NT2/D1 (cell line): ENCODE measurements around a stretch of chr1.

DNA sequence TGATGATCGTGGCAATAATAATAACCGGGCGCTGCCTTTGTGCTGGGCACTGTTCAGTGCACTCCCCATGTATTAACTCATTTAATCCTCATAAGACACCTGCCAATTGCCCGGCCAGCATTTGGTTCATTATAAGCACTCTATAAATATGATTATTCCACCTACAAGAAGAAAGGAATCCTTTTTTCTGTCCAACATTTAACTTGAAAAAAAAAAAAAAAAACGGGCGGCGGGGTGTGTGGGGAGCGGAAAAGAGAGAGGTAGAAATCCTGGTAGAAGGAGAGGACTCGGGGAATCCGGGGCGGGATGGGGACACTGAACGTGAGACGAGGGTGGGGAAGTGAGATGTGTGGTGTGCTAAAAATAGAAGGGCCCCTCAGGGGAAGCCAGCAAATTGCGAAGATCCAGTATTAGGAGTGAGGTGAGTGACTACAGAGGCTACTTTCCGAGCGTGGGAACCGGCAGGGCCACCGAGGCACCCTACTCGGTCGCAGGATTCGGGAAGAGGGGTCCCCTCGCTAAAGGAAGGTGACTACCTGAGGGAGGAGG is 556 bp downstream of the ALDH4A1 start:
- RRBS, 2 experiments = 65 to 84% methylated on average over 3 of the region's 22 CpGs

DNA sequence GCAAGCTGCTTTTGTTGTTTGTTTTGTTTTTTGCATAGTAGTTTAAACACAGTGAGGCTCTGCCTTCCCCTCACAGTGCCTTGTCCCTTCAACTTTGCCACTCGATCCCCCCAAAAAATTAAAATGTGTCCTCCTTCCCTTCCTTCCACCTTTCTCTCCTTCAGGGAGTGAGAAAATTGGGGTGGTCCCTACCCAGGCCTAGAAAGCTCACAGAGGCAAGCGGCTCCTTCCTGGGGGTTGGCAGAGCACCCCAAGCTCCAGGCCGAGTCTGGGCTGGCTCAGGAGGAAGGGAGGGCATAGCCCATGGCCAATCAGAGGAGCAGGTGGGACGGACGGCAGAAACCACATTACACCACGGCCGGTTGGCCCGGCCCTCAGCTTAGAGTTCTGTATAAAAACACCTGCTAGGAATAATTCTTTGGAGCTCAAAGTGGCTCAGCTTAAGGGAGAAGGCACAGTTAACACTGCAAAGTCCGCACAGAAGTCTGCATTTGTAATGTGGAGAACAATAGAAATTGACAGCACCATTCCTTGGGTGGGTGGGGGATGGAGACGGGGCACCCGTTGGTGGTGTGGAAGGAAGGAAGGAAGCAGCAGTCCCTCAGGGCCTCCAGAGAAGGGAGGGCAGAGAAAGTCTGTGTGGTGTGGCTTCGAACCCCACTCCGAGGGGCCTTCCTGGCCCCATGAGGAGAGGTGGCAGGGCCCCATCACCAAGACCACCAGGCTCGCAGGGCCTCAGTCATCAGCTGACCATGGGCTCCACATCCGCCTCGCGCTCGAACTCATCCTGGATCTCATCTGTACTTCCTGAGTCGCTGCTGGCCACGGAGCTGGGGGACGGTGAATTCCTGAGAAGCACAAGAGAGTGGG is 5.7 kb upstream of the ALDH4A1 start:
- RRBS, 2 experiments = no CpG with 5 or more reads among the region's 21 CpGs

DNA sequence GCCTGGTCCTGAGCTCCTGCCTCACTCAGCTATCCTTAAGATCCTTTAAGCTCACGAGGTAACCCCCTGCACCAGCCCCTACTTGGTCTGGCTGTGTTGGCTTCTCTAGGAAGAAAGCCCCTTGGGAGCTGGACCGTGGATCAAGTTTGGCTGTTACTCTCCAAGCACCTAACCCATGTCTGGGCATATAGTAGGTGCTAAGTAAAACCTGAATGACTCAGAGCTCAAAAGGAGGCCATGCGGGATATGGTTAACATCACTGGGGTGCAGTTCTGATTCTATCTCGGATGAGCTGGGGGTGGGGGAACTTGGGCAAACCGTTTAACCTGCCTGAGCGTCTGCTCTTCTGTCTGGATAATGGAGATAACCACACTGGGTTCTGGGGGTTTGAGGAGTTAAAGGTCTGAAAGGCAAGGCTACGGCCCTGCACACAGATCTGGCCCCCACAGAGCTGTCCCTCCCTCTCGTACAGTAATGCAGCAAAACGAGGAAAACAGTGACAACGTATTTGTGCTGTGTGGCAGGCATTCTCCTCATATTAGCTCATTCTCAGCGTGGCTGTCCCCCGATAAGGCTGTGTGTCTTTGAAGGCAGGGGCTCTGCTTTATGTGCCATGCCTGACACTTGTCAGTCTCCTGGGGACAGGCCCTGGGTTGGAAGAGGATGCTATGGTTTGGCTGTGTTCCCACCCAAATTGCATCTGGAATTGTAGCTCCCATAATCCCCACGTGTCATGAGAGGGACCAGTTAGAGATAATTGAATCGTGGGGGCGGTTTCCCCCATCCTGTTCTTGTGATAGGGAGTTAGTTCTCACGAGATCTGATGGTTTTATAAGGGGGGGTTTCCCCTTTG is 6.6 kb upstream of the ALDH4A1 start:
- RRBS, 2 experiments = no CpG with 5 or more reads among the region's 16 CpGs

- RRBS, 2 experiments = no CpG with 5 or more reads among the region's 12 CpGs
These were observed 15.2 kb downstream of the IFFO2 start for GRCh38 chr1:18941214-18941826.

- RRBS, 2 experiments = no CpG with 5 or more reads among the region's 13 CpGs
These were observed 11.3 kb downstream of the IFFO2 start for GRCh38 chr1:18945132-18945683.

DNA sequence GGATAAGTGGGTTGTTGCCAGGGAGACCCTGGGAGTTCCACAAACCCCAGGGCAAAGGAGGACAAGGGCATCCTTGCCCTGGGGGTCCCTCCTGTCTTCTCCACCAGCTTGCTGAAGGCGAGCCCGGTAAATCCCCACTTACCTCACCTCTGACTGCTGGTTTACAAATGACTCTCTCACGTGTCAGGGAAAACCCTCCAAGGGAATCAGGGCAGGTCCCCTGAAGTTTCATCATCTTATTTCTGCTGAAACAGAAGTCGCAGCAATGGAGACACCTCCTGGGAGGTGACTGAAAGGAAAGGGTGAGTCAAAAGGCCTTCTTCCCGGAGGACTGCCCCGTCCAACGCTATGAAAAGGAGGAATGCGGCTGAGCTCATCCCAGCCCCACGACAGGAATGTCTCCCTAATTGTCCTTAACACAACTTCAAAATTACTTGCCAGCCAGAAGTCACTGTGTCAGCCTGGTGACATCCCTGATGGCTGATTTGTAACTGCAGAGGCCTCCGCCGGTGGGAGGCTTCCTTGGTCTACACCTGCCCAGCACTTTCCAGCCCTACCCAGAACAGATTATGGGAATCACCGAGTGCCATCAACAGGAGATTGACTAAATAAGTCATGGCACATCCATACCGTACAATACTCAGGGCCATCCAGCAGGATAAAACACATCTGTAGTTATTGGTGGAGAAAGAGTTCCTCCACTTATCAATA is 9.3 kb upstream of the IFFO2 start:
- RRBS, 2 experiments = no CpG with 5 or more reads among the region's 13 CpGs

DNA sequence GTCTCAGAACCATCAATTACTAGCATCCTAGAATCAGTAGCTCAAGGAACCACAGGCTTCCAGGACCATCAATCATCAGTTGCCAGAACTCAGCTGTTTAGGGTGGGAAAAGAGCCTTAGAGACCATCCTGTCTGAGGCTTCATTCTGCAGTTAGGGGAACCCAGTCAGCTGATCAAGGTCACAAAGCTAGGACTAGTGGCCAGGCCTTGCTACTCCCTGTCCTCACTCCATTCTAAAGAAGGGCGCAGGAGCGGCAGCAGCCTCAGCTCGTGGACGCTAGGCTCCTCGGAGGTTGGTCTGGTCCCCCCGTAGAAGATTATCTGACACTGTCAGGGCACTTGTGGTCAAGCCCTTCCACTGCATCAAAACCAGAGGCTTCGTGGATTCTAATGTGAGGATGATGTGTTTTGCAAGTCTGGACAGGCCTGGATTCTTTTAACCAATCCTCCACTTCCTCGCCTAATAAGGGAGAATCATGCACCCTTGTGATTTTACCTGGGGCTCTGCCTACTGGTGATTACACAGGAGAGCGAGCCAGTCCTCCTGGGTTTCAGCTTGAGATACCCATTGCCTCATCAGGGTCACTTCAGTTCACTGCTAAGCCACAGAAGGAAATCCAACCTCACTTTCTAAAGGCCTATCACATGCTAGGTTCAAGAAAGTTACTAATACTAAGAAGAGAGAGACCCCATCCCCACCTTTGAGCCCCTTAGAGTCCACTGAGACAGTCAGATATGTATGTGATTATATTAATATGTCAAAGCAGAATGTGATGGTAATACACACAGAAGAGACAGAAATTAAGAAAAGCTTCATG is 41.8 kb upstream of the IFFO2 start:
- RRBS, 2 experiments = no CpG with 5 or more reads among the region's 9 CpGs

DNA sequence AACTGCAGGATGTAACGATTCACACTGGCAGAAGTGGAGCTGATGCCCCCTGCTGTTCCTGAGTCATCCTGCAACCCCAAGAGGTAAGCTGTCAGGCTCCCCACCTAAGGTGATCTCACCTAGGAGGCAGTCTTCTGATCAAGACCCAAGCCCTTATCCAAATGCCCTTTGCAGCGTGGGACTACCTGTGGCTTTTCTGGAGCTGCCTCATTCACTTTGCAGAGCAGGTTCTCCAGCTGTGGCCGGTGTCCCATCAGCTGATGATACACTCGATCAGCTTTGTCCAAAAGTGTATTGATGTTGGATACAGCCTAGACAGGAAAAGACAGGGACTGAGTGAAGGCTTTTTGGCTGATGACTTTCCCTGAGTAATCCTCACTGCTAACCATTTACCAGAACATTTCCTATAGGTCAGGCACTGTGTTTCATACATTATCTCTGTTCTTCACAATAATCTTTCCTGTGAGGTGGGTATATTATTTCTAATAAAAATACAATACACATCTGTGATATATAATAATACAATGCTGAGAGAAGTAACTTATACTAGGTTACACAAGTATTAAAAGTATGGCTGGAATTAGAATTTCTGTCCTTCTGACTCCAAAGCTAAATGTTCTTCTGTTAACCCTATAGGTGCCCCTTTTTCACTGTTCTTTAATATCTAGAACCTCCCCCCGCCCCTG is 96.2 kb downstream of the UBR4 start:
- RRBS, 2 experiments = no CpG with 5 or more reads among the region's 5 CpGs

- RRBS, 2 experiments = no CpG with 5 or more reads among the region's 3 CpGs
These were observed 86.1 kb downstream of the UBR4 start for GRCh38 chr1:19123917-19124403.

DNA sequence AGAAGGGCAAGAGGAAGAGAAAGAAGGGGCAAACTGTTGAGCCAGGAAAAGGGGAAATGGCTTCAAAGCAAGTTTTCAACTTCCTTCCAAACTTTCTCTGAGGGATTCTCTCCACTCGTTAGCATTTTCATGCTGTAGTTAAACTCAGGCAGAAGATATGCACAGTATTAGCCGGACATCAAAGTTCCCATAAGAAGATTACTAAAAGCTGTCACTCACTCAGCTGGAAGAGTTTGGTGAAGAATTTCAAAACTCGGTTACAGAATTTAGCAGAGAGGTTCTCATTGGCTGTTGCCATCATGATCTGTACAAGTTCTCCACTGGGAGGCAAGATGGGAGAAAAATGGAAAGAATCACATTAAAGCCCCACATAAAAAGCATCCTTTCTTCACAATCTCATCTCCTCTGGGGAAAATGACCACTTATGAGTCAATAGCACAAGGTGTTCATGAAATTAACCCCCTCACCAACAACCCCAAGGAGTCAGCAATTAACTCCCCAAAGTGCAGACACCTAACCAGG is 45.0 kb downstream of the UBR4 start:
- RRBS, 2 experiments = no CpG with 5 or more reads among the region's 3 CpGs

GRCh38 chr1:19179409-19180269 is 30.4 kb downstream of the UBR4 start:
- RRBS, 2 experiments = no CpG with 5 or more reads among the region's 8 CpGs

DNA sequence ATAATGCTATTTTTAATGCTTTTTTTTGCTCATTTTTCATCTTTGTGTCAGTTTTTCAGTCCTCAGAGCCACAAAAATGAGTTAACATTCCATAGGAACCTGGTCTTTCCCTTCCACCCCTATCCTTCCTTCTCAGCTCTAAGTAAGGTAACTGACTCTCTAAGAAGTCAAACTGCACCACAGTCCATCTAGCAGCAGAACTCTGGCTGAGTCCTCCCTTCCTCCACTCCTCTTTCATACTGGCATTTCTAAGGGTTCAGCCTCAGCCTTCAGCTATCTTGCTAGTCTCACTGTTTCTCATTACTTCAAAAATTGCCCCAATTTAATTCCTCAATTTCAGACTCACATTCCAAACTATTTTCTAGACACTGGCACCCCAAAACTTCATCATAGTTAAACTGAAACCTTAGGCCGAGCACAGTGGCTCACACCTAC is 29.4 kb downstream of the UBR4 start:
- RRBS, 2 experiments = no CpG with 5 or more reads among the region's 1 CpG

DNA sequence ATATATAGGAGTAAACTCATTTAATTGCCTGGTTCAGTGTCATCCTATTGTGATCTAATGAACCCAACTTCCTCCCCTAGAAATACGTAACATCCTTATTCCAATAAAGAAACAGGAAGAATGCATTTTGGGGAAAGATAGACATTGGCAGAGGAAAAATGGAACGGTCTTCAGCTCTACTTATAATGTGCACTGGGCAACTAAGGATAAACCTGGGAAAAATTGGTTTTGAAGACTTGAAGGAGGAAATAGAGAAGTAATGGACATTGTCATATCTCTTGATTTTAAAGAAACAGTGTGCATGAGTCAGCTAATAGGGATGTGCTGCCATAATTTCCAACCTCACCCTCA is 5.5 kb downstream of the UBR4 start:
- RRBS, 2 experiments = no CpG with 5 or more reads among the region's 2 CpGs

DNA sequence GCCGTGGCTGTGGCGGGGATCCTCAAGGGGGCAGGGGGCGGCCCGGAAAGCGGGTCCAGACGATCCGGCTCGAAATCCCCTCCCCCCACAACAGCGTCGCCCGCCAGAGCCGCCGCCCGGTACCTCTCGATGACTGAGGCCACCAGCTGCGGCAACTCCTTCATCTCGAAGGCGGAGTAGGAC is 225 bp downstream of the UBR4 start:
- RRBS, 2 experiments = under 1 to 1% methylated on average over 12 to 14 of the region's 18 CpGs

DNA sequence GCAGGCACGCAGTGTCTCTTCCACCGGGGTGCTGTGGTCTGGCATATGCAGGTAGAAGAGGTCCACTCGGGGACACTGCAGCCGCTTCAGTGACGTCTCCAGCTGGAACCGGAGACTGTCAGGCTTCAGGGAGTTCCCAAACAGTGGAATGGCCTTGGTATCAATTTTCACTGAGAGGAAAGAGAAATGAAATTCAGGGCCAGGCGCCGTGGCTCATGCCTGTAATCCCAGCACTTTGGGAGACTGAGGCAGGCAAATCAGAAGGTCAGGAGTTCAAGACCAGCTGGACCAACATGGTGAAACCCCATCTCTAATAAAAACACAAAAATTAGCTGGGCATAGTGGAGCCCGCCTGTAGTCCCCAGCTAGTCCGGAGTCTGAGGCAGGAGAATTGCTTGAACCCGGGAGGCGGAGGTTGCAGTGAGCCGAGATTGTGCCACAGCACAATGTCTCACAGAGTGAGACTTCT is 2.3 kb downstream of the AKR7A3 start:
- RRBS, 2 experiments = 94 to 100% methylated on average over 1 of the region's 13 CpGs

- RRBS, 2 experiments = no CpG with 5 or more reads among the region's 9 CpGs
These were observed 8.3 kb upstream of the AKR7A3 start for GRCh38 chr1:19296835-19297335.

GRCh38 chr1:19312605-19313120 is 537 bp downstream of the SLC66A1 start:
- RRBS, 2 experiments = 14 to 19% methylated on average over 13 to 14 of the region's 30 CpGs

- RRBS, 2 experiments = no CpG with 5 or more reads among the region's 22 CpGs
These were observed 15.1 kb downstream of the SLC66A1 start for GRCh38 chr1:19327147-19327758.

GRCh38 chr1:19328515-19328714 is 16.3 kb downstream of the SLC66A1 start:
- RRBS, 2 experiments = no CpG with 5 or more reads among the region's 8 CpGs

GRCh38 chr1:19427379-19428155 is 57.8 kb downstream of the CAPZB start:
- RRBS, 2 experiments = no CpG with 5 or more reads among the region's 13 CpGs